SJSA1 (cell line): ENCODE measurements around a stretch of chr7.

GRCh38 chr7:2821870-2822555, 22.1 kb downstream of the GNA12 start:
- RAMPAGE, long total RNA: no peak

GRCh38 chr7:2825662-2826102, 18.4 kb downstream of the GNA12 start:
- RAMPAGE, long total RNA: no peak

GRCh38 chr7:3216926-3217632, 84.0 kb upstream of the SDK1 start:
- RAMPAGE, long total RNA: no peak

DNA sequence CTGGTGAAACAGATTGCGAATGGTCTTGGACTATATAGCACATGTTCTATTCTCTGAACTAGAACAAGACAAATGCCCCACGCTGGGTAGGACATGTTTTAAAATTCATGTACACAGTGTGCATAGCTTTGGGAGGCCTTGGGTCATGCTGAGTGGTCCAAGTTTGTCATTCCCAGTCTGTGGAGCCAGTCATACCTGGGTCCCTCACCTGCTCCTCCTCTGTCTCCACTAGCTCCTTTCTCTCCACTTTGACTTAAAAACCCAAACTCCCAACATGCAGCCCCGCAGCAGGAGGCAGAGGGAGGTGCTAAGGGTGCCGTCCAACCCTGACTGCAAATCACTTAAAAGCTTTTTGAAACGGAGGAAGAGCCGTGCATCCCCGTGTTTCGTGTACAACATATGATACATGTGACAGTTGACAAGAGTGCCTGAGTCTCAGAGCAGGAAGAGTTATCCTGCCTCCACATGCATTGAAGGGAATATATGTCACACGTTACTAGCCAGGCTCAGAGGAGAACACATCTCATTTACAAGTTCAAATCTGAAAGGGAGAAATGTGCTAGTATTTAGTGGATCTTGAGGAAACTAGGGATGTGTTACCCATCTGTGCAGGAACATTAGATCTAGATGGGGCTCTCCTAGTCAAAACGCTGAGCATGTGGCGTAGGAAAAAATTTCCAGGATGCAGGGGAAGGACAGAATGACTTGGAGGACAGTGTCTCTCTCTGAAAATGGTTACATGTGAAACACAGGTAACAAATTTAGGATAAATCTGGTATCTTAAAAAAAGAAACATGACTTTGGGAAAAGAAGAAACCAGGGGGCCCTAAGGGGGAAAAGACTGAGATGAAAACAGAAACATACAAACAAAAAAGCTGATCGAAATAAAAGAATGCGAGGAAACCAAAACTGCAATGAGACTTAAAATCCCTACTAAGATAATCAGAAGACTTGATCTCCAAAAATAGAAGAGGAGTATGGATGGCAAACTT, 69.9 kb downstream of the SDK1 start:
- RAMPAGE, long total RNA: no peak

GRCh38 chr7:4096868-4097524, 585.1 kb upstream of the FOXK1 start:
- RAMPAGE, long total RNA: no peak

- RAMPAGE, long total RNA: no peak
Observed at GRCh38 chr7:4620477-4620916, 61.6 kb upstream of the FOXK1 start.

- RAMPAGE, long total RNA: no peak
Observed at GRCh38 chr7:4683099-4683665, 1.1 kb downstream of the FOXK1 start.

GRCh38 chr7:4711210-4711706, 29.2 kb downstream of the FOXK1 start:
- RAMPAGE, long total RNA: no peak

- RAMPAGE, long total RNA: no peak
Observed at GRCh38 chr7:4791947-4793003, 16.9 kb downstream of the AP5Z1 start.

DNA sequence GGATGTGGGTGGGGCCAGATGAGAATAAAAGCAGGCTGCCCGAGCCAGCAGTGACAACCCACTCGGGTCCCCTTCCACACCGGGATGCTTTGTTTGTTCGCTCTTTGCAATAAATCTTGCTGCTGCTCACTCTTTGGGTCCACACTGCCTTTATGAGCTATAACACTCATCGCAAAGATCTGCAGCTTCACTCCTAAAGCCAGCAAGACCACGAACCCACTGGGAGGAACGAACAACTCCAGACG, 18.8 kb downstream of the AP5Z1 start:
- RAMPAGE, long total RNA: no peak

GRCh38 chr7:4837721-4838558, 23.9 kb downstream of the PAPOLB start:
- RAMPAGE, long total RNA: no peak

DNA sequence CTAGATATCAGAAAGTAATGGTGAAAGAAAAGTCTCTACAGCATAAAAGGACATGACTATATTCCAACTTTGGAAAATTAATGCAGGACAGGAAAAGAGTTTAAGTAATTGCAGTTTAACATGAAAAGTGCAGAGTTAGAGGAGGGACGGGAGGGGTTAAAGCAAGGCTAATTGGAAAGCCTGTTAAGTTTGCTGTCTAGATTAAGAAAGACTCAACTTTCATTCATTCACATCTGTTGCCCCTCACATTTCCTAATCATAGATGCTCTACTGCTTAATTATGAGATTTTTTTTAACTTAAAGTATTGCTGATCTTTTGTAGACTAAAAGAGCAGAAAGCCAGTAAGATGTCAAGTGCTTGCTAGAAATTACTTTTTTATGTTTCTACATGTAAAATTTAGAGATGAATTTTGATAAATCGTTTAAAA, 3.7 kb downstream of the PAPOLB start:
- RAMPAGE, long total RNA: no peak

DNA sequence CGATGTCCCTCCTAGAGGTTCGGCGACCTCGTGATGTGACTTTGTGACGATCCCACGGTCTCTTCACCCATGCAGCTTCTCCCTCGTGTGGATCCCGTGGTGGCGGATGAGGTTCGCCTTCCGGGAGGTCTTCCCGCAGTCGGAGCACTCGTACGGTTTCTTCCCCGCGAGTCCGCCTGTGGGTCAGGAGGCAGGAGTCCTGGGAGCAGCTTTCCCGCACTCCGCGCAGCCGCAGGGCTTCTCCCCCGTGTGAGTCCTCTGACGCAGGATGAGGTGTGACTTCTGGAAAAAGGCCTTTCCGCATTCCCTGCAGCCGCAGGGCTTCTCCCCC, 68.9 kb upstream of the WIPI2 start:
- RAMPAGE, long total RNA: no peak

GRCh38 chr7:5143771-5144321, 46.2 kb upstream of the WIPI2 start:
- RAMPAGE, long total RNA: no peak

DNA sequence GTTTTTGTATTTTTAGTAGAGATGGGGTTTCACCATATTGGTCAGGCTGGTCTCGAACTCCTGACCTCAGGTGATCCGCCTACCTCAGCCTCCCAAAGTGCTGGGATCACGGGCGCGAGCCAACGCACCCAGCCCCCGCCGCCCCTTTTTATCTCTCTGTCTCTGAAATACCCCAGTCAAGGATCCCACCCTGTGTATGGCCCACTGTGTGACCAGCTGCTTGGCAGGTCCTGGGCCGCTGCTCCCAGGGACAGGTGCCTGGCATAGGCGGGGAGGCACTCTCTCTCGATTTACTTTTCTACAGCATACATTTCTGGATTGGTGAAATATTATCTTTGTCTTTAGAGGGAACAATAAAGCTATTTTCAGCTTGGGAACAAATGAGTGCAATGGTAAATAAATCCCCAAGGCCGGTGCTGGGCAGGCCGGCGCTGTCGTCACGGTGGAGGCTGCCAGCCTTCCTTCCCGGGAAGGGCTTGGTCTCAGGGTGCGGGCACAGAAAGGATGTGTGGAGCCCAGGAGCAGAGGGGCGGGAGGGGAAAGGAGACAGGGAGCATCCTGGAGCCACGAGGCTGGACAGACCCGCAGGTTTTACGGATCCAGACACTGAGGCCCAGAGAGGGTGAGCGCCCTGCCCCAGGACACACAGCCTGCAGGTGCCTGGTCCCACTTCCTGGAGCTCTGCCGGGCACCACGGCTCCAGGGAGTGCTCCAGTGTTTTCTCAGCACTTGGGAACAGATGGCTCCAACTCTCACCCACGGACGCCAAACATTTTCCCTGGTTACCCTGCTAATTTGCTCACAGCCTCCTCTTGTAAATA, 9.0 kb upstream of the SLC29A4 start:
- RAMPAGE, long total RNA: no peak

DNA sequence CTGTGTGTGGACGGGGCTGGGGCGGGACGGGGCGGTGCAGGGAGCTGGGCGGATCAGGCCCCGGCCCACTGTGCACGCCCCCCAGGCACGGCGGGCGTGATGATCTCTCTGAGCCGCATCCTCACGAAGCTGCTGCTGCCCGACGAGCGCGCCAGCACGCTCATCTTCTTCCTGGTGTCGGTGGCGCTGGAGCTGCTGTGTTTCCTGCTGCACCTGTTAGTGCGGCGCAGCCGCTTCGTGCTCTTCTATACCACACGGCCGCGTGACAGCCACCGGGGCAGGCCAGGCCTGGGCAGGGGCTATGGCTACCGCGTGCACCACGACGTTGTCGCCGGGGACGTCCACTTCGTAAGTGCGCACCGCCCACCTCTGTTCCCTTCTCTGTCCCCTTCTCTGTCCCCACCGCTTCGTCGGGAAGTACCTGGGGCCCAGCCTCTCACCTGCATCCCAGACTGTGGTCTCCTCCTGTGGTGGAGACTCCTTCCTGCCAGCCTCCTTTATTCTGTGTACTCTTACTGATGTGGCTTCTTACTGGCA, 14.2 kb downstream of the SLC29A4 start:
- RAMPAGE, long total RNA: no peak

GRCh38 chr7:5351581-5352273, 69.0 kb downstream of the SLC29A4 start:
- RAMPAGE, long total RNA: no peak

GRCh38 chr7:5362662-5363085, 61.0 kb downstream of the TNRC18 start:
- RAMPAGE, long total RNA: no peak

- RAMPAGE, long total RNA: no peak
Observed at GRCh38 chr7:5377104-5377573, 46.5 kb downstream of the TNRC18 start.

DNA sequence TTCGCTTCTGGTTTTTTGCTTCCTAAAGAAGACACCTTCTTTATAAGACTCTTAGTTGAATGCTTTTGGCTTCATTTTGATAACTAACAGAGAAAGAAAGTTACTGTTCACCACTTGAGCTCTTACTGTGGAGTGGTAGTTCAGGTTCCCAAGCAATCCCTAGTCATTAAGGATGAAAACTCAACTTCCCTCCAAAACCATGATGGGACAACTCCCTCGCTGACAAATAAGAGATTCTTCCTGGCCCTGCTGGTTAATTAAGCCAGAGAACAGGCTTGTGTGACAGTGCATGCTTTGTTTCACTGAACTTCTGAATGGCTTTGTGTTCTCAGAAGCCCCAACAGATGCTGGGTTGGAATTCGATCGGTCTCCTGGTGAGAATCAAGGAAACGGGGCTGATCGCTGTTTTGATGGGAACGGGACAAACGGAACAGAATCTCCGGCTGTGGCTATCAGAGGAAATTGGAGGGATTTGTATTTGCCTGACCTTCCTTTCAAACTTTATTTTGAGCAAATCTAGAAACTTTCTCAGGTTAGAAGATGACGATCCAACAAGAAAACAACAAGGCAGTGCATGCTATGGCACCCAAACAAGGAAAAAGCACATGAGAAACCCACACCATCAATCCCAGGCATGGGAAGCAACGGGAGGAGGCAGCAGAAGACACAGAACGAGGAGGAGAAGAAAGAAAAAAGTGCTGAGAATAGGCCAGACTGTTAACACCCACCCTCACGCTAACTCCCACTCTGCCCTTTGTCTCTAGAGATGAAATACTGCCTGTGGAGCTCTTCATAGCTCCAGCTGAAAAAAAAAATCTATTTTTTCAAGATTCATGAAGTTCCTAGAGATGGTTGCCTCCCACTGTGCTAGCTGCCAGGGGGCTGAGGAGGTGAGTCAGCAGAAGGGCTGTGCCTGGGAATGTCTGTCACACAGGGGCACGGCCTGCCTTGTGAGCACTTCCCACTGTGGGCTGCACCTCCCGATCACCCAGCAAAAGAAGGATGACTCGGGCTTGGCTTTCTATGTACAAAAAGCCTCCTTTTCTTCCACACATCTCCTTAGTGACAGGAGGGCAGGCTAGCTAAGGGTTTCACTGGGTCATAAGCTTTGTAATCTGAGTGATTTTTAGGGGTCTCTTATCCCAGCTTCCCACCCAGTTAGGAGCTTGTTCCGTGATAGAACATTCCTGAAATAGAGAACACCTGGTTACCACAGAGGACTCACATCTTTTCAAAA, 44.1 kb downstream of the FSCN1 start:
- RAMPAGE, long total RNA: no peak